ENCODE results near the genes ACAT1, FDX1 and SIK2.

DNA sequence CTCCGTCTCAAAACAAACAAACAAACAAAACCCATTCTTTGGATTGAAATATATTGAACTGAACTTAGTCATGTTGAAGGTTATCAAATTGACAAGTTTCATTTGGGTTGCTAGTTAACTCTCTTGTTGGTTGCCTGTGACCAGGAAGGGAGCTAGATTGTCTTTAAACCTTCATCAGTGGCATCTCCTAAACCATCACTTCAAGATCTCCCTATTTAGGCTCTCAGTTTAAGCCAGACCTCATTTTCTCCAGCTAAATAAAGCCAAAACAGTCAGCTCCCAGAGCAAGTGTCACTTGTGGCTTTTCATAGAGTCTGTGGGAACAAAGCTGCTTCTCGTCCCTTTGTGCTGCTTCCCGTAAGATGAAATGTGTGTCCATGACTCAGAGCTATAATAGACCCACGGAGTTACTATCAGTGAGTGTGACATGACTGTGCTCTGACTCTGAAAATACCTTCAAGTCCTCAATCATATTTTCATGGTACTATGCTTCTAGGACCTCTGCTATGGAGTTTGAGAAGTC is 57.2 kb upstream of the SLN start:
- RRBS, result no CpG with 5 or more reads among the region's 4 CpGs

- RRBS, result no CpG with 5 or more reads among the region's 5 CpGs
Measured at GRCh38 chr11:108095244-108095688, 26.1 kb upstream of the ACAT1 start.

DNA sequence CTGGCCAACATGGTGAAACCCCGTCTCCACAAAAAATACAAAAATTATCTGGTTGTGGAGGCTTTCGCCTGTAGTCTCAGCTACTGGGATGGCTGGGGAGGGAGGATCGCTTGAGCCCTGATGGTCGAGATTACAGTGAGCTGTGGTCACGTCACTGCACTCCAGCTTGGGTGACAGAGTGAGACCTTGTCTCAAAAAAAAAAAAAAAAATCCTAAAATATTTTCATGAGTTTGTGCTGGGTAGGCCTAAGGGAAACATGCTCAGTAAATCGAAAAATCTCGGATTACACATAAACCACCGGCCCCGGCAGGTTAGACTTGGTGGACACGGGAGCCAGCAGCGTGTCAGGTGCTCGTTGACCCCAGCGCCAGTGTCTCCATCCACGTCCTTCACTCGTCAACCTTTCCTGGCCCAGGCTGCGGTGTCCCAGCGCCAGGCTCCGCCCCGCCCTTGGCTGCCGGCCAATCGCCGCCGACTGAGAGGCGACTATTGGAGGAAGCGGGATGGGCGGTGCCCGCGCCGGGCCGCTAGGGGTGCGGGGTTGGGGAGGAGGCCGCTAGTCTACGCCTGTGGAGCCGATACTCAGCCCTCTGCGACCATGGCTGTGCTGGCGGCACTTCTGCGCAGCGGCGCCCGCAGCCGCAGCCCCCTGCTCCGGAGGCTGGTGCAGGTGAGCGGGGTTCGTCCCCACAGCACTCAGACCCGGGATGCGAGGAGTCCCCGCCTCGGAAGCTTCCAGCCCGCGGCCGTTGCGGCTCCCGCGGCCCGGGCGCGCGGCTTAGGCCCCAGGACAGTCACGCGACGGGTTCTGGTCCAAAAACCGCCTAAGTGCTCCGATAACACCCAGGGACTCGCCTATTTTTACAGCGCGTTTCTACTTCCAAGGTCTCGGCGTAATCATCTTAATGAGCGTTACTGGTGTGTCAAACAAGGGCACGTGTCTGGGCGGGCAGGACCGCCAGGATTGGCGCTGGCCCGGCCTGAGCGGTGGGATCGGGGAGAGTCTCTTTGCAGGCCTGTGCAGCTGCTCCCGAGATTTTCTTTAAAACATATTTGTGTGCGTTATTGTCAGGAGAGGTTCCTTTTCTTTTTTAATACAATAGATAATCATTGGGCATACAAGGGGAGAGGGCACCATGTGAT is at the start of gene ACAT1:
ACAT1 (plus strand) TSS at position 560 of the 1,144 bp plus-strand sequence.
- RRBS, result 1% methylated on average over 32 of the region's 78 CpGs

DNA sequence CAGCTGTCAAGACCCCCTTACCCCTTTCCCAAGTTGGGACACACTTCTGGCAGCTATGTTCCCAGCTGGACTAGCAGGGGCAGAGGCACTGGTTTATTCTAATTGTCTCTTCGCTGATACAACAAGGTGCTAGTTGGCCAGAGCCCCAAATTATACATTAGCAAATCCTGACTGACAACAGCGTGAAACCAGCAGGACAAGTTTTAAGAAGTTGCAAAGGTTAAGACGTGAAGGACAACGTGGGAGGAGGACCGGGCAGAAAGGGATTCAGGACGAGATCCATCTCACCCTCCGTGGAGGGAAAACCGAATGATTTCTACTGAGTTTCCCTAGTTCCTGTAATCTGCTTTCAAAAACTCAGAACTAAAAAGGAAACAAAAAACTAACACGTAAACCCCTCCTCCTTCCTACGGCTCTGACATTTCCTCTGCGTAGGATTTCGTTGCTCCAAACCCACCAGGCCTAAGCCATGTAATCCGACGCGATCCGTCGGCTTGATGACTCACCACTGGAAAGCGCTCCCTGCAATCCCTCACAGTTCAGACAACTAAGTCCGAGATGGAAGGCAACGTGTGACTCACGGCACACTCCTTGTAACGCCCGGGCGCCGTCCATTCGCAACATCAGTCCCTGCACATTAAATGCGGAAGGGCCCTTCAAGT is 758 bp downstream of the POGLUT3 start:
- RRBS, result no CpG with 5 or more reads among the region's 27 CpGs

DNA sequence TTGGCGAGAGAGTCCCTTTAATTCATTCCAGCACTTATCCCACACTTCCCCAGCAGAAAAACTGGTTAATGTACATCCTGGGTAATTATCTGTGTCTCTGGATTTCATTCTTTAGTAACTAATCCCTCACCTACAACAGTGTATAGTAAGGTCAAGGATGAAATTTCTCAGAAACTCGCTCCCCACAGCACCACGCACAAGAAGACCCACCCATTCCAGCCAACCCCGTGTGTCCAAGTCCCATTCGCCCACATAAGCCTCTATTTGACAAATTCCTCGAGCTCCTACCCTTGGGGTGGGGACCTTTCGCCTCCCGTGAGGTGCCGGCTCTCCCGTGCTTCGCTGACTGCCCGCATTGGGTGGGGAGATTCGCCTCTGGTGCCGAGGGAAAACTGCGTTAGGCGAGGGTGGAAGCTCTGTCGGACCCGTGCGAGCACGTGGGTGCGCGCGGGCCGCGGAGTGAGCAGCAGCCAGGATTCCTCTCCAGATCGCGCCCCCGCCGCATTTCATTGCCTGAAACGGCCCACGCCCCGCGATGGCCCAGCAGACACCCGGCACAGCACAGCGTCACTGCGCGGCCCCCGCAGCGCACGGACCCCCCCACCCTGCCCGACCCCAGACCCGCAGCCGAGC is 887 bp downstream of the EXPH5 start:
- RRBS, result no CpG with 5 or more reads among the region's 43 CpGs

DNA sequence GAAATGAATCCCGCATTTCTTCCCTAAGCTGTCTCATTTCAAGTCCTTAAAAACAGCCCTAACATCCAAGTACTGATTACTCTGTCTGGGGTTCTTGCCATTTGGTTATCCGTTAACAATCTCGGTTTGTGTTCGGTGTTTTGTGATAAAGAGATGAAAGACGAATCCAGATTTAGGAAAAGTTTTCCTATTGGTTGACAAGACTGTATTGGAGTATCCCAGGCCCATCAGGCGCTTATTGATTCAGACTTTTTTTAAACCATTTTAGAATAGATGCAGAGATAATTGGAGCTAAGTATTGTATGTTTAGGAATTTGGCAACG is 858 bp downstream of the ZC3H12C start:
- RRBS, result no CpG with 5 or more reads among the region's 7 CpGs

DNA sequence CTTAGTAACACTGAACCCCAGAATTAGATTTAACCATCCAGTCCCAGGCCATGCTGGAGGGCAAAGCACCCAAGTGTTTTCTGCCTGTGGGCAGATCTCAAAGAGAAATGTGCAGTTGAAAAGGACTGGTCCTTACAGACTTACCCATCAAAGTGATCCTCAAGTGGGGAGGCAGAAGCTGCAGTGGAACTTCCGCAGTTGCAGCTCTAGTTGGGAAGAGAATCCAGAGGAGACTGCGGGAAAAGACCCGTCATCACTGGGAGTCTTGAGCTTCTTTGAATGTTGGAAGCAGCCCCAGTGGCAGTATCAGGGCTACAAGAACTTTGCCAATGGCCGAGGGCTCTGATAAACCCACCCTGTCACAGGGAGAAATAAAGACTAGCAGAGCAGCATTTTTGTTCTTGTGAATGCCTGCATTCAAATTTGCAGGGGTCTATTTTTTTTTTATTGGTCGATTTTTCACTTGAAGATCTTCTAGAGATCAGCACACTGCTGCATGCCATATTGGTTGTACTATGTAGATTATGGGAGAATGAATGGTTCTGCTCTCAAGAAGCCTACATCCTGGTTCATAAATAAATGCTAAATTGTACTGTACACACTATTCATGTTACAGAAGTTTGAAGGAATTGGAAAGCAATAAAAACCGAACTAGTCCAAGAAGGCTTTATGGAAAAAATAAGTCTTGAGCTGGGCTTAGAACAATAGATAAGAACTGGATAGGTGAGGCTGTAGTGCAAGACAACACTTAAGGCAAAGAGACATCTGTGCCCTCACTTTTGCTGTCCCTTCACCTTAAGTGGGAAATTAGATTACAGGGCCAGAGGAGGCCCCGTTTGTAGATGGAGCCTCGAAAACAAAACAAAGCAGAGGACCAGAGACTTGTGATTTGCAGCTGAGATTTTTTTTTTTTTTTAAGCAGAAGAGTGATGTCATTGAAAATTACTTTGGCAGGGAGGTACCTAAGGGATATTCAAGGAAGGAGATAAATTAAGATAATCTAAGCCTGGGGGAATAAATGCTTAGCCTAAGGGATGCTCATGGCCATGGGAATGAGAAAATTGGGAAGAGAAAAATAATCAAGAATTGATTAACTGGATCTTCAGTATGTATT is 31.1 kb downstream of the ZC3H12C start:
- RRBS, result no CpG with 5 or more reads among the region's 8 CpGs

DNA sequence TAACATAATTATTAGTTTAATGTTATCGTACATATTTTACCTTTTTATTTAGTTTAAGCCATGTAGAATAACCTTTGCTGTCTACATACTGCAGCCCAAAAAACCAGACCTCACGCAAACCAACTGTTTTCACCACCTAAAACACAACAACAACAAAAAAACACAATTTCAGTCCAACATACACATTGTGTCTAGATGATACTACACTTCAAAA is 31.8 kb downstream of the RDX start:
- RRBS, result no CpG with 5 or more reads among the region's 2 CpGs

- RRBS, result no CpG with 5 or more reads among the region's 2 CpGs
Measured at GRCh38 chr11:110429228-110429615, 526 bp upstream of the FDX1 start.

- RRBS, result 2% methylated on average over 21 of the region's 73 CpGs
Measured at GRCh38 chr11:110429635-110430292, at the start of gene FDX1. TSS of gene FDX1 (plus strand) at chr11:110429948.

DNA sequence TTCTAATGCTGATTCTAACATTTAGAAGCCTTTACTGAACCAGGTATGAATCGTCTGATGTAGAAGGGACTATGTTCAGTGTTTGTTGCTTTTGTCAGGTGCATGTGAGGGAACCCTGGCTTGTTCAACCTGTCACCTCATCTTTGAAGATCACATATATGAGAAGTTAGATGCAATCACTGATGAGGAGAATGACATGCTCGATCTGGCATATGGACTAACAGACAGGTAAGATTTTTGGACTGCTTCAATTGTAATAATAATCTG is 27.0 kb downstream of the FDX1 start:
- RRBS, result no CpG with 5 or more reads among the region's 2 CpGs

- RRBS, result no CpG with 5 or more reads among the region's 2 CpGs
Measured at GRCh38 chr11:110947313-110947875, 235.2 kb upstream of the ARHGAP20 start.

- RRBS, result no CpG with 5 or more reads among the region's 7 CpGs
Measured at GRCh38 chr11:111351267-111351801, 27.7 kb downstream of the POU2AF1 start.

GRCh38 chr11:111601703-111602368 is 413 bp upstream of the SIK2 start:
- RRBS, result 0% methylated on average over 5 of the region's 50 CpGs

- RRBS, result 2% methylated on average over 24 of the region's 71 CpGs
Measured at GRCh38 chr11:111602369-111602992, at the start of gene SIK2. TSS of gene SIK2 (plus strand) at chr11:111602449.

DNA sequence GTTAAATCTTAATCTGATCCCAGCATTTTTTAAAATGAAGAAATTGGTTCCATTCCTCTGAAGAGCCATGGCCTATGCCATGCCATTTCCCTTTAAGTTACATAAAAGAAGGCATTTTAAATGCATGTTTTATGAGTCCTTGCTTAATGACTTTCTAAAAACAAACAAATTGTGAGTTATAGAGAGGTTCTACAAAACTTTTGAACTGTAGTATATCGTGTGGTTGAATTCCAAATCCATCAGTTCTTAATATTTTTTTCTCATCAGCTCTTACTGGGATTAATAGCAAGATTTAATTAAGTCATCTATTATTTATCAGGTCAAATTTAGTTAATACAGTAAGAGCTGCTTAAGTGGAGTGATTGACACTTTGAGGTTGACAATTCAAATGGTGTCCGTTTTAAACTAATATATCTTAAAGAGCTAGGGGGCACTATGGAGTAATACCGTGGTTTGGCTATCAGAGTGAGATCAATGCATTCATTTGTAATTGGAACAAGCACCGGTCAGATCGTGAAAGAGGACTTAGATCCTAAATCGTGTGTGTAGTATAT is 2.0 kb downstream of the SIK2 start:
- RRBS, result no CpG with 5 or more reads among the region's 6 CpGs

DNA sequence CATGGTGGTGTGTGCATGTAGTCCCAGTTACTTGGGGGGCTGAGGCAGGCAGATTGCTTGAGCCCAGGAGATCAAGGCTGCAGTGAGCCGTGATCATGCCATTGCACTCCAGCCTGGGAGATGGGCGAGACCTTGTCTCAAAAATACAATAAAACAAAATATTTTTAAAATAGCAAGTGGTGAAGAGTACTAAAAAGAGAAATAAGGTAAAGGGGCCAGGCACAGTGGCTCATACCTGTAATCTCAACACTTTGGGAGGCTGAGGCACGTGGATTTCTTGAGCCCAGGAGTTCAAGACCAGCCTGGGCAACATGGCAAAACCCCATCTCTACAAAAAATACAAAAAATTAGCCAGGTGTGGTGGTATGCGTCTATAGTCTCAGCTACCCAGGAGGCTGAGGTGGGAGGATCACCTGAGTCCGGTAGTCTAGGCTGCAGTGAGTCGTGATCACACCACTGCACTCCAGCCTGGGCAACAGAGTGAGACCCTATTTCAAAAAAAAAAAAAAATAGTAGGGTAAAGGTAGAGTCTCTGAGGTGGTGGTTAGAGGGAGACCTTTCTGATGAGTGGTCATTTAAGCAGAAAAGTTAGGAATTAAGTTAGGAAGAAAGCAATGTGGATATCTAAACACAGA is 60.6 kb downstream of the SIK2 start:
- RRBS, result no CpG with 5 or more reads among the region's 6 CpGs

DNA sequence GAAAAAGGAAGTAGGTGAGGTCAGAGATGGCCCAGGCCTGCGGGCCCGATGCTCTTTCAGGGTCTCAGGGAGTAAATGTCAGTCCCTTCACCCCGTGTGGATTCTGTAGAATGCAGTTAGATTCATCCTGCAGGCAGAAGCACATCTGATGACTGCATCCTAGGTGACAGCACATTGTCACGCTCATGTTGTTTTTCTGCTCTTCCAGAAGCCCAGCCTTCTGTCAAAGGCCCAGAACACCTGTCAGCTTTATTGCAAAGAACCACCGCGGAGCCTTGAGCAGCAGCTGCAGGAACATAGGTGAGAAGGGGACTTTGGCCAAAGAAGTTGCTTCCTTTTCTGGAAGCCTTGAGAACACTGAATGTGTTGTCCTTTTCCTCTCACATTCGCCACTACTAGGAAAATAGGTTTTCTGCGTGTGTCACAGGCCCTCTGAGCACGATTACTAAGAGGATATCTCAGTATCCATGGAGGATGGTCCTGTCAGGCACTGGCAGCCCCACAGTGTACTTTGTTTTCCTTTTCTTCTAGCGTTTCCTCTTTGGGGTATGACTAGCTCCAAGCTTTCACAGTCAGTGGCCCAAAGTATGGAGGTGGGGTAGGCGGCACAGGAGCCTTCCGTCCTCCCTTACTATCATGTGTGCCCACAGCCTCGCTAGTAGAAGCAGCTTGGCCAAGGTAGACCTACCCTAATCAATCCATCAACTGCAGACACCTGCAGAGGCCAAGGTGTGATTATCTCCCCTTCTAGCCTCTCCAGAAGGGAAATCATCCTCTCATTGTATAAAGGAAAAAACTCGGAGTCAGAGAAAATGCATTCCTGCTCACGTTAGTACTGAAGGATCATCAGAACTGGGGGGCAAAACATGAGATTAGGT is 43.5 kb downstream of the PPP2R1B start:
- RRBS, result no CpG with 5 or more reads among the region's 15 CpGs

DNA sequence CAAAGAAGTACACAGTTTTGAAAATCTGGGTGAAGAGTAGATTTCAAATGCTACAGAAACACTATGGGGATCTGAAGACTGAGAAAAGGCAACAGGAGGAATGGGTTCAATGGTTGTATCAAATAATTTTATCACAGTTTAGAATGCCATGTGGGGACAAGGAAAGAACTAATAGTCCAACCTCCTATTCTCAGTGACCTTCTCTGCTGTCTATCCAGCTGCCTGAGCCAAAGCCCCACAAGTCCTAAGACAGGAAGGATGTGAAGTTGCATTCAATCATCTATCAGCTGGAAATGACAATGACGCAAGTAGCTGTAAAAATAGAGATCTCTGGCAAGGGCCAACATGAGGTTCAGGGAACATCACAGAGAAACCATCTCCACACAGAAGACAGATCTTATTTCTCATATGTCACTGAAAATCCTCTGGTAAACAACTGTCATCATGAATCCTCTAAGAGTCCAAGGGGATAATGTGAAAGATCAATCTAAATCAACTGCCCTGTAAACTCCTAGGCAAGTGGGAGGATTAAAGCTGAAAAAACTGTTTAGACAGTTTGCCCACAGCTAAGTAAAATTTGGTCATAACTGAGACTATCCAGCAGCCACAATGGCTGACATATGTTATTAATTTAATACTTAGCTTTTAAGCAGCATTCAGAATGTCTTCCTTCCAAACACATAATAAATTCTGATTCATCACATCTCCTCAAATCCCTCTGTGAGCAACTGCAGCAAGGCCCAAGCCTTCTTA is 52.2 kb downstream of the ALG9 start:
- RRBS, result no CpG with 5 or more reads among the region's 1 CpG

DNA sequence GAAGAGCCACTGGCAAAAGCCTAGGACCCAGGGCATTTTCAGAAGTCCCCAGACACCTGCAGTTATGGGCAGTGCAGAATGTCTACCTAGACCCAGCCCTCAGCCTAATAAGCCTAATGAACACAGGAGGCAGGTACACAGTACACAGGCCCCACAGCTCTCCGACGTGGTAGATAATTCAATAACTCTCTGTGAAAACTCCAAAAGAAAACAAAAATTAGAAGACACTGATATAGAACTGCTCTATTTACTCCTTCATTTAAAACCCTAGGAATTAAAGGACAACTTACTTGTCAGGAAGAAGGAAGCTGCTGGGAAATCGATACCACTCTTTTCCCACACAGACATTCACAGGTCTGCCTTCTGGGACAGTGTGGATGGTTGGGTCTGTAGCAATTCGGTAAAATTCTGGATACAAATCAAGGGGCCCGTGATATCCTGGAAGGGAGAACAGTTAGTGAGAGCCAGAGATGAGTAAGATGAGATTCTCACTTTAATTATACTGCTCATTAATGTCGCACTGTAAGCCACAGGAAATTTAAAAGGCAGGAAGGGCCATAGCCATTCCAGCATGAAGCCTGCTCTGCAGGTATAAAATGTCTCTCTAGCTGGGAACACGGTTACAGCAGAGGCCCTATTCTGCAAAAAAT is 34.1 kb downstream of the ALG9 start:
- RRBS, result no CpG with 5 or more reads among the region's 7 CpGs

Data from Jurkat, Clone E6-1 (cell line).